Neural progenitor cell (in vitro differentiated cells): ENCODE results near the gene PLD5.

GRCh38 chr1:241623368-241623831, 16.8 kb downstream of the CHML start:
- RAMPAGE, long total RNA = no peak

DNA sequence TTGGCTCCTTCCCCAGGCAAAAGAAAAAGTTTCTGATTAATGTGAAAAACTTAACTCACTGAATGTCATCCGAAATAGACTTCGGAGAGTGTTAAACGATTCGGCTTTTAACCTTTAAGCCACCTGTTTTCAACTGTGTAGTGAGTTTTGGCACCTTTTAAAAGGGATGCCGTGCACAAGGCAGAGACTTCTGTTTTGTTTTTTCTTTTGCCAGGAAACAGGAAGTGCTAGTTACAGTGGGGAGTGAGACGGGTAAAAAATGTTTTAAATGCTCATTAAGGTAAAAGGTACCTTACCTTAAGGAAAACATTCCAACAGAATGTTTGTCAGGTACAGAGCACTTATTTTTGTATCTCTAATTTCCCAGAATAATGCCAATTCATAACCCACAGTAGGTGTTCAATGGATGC, 12.2 kb downstream of the CHML start:
- RAMPAGE, long total RNA = no peak

GRCh38 chr1:241709067-241709310, 56.9 kb downstream of the WDR64 start:
- RAMPAGE, long total RNA = no peak

DNA sequence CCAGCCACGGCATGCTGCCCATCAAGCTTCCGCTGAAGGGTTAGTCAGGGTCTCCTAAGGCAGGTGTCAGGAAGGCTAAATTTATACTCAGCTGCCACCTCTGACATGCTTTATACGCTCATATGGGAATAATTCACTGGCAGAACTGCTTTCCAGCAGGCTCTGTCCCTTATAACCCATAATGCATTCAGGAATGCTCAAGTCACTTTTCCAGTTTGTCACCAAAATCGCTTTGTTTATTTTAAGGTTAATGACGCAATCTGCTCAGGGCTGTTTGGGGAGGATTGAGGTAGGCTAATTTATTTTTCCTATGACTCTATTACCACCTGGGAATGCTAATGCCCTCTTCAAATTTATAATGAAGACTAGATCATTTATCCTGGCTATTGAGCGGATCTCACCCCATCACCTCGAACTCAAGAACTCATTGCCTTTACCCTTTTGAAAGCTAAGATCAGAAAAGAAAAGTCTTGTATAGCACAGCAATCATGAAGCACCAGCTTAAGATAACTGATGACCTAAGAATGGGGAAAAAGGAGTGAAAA, 97.9 kb downstream of the WDR64 start:
- RAMPAGE, long total RNA = no peak

- RAMPAGE, long total RNA = no peak
Observed at GRCh38 chr1:242523857-242525073, at the start of gene PLD5. Gene PLD5, minus strand, starts transcription at chr1:242524697.

GRCh38 chr1:243246751-243247262, 8.3 kb downstream of the CEP170 start:
- RAMPAGE, long total RNA = no peak

- RAMPAGE, long total RNA = no peak
Observed at GRCh38 chr1:243396630-243397357, 141.0 kb downstream of the SDCCAG8 start.

GRCh38 chr1:243455549-243456887, 200.2 kb downstream of the SDCCAG8 start:
- RAMPAGE, long total RNA = no peak

GRCh38 chr1:243713806-243714350, 136.2 kb downstream of the AKT3 start:
- RAMPAGE, long total RNA = no peak

- RAMPAGE, long total RNA = no peak
Observed at GRCh38 chr1:243739455-243740219, 110.4 kb downstream of the AKT3 start.

DNA sequence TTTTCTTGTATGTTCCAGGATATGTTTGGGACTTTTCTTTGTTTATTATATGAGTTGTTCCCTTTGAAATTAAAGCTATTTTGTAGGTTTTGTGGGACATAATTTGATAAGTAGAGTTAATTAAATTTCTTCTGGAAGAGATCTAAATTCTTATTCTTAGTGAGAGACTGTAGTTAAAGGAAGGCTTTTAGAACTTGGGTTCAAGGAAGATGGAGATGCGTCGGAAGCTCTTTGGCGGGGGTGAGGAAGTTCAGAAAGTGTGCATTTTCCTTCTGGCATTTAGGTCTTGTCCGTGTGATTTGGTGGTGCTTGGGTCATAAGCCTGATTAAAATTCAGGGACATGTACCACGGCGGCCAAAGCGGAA, 2.2 kb downstream of the ZBTB18 start:
- RAMPAGE, long total RNA = no peak

GRCh38 chr1:244054208-244055014, 3.3 kb downstream of the ZBTB18 start:
- RAMPAGE, long total RNA = no peak

GRCh38 chr1:244063502-244063994, 12.5 kb downstream of the ZBTB18 start:
- RAMPAGE, long total RNA = no peak

GRCh38 chr1:244211459-244211896, 141.0 kb upstream of the C1orf100 start:
- RAMPAGE, long total RNA = no peak

DNA sequence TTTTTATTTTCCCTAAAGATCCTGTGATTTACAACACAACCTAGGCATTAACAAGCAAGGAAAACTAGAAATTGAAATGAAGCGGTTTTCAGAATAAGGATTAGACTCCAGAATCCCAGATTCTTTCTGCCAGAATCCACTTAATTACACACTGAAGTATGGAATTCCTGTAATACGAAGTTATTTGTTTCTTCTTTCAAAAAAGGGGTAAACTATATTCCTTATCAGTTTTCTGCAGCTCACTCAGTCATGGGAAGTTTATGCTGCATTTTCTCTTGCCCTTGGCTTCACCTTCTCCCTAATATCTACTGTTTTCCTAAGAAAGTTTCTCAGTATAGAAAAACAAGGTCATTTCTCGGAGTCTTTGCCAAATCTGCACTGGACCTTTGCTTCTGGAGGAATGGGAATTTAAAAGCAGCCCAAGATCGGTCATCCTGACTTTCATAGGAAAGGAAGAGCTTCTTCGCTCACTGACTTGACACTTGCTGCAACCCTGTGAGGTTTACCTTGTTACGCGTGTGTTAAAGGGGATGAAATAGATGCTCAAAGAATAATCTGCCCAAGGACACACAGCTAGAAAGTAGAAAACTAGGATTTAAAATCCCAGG, 51.5 kb upstream of the C1orf100 start:
- RAMPAGE, long total RNA = no peak

- RAMPAGE, long total RNA = no peak
Observed at GRCh38 chr1:244341246-244342256, 10.9 kb upstream of the C1orf100 start.

DNA sequence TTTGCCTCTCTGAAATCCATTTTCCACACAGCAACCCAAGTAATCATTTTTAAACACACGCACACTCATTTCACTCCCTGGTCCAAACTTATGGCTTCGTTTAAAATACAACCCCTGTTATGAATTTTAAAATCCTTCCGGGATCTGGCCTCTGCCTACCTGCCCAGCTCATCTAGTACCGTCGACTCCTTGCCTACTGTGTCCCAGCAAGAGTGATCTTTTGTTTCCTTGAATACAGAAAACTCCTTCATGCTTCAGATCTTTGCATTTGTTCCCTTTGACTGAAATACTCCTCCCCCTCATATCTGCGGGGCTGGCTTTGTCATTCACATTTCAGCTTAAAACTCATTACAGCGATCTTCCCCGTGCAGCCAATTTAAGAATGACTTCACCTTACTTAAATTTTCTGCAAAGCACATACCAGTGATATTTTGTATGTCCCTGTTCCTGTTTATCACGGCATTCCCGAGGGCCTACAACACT, 1.1 kb upstream of the DESI2 start:
- RAMPAGE, long total RNA = no peak

- RAMPAGE, long total RNA = no peak
Observed at GRCh38 chr1:244654168-244655052, 1.5 kb downstream of the DESI2 start.

- RAMPAGE, long total RNA = no peak
Observed at GRCh38 chr1:244815550-244816342, 19.7 kb upstream of the COX20 start.

- RAMPAGE, long total RNA = no peak
Observed at GRCh38 chr1:244846461-244847356, 11.3 kb downstream of the COX20 start.